A673 (cell line): Measurements from ENCODE around the genes GNA14 and TLE1.

GRCh38 chr9:76456029-76456726, 2.8 kb upstream of the GCNT1 start:
- PRO-cap = no peak

- PRO-cap = no peak
These were observed 72.4 kb downstream of the GCNT1 start for GRCh38 chr9:76531276-76531824.

GRCh38 chr9:76735737-76736096, 170.2 kb downstream of the PRUNE2 start:
- PRO-cap = no peak

DNA sequence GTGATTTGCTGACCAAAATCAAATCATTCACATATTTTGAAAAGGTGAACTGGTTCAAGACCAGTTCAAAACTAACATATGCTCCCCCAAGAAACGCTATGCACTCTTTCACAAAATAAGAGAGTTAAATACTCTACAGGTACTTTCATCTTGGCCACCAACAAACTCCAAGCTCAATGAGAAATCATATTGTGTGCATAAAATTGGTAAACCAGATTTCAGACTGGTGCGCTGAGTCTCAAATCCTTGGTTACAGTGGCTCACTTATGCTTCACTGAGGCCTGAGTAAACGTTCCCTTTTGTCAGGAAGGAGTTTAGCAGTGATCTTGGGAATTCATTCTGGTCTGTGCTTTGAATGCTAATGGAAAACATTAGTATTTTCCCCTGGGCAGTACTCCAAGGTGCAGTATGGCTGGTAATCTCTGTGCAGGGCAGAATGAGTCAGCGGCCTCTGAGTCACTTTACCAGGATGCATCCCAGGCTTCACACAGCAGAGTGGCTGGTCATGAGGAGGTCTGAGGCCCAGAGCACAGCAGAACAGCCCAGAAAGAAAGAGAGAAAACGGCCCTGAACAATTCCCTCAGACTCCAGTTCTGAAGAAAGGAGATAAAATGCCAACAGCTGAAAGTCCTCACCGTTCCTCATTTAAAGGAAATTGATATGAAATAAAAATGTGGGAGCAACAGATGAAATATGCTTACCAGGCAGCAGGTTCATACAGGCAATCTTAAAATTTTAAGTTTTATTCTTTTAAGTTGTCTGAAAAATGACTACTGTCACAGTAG, 87.7 kb downstream of the PRUNE2 start:
- PRO-cap = unidirectional peak, plus-strand start at position 486 of the sequence

- PRO-cap = no peak
These were observed 4.1 kb downstream of the PRUNE2 start for GRCh38 chr9:76901665-76902439.

GRCh38 chr9:76905078-76905608, 771 bp downstream of the PRUNE2 start:
- PRO-cap = no peak

DNA sequence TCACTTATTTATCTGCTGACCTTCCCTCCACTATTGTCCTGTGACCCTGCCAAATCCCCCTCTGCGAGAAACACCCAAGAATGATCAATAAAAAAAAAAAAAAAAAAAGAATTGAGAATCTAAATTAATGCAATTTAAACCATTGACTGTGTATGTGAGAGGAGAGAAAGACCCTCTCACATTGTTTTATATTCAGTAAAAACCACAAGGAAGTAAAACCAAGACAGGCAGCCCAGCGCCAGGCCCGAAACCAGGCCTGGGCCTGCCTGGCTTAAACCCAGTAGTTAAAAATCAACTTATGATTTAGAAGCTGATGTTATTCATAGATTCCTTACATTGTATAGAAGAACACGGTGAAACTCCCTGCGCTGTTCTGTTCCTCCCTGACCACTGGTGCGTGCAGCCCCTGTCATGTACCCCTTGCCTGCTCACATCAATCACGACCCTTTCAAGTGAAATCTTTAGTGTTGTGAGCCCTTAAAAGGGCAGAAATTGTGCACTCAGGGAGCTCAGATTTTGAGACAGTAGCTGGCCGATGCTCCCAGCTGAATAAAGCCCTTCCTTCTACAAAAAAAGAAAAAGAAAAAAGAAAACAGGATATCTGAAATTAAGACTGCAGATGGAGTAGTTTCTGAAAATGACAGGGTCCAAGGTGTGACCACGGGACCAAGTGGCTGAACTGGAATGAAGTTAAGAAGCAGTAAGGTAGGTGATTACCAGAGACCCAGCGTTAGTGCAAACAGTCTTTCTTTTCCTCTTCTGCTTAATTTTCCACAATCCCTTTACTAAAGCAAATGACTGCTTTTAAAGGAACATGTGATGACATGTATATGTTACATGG, 50.5 kb upstream of the PRUNE2 start:
- PRO-cap = no peak

GRCh38 chr9:77211062-77211807, 33.9 kb downstream of the VPS13A start:
- PRO-cap = no peak

DNA sequence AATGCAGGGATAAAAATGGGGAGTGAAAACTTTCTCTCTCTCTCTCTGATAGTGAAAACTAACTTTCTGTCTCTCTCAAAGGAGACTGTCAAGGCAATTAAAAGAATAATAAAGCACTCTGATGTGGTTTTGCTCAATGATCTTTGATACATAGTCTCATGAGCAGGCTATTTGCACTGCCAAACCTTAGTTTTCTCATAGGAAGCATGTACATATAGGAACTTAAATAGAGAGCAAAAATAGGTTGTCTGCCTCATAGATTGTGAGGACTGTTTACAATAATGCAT, 82.1 kb downstream of the VPS13A start:
- PRO-cap = no peak

GRCh38 chr9:77648201-77649157, at the start of gene GNA14:
GNA14 (minus strand) TSS chr9:77648322.
- PRO-cap = no peak

DNA sequence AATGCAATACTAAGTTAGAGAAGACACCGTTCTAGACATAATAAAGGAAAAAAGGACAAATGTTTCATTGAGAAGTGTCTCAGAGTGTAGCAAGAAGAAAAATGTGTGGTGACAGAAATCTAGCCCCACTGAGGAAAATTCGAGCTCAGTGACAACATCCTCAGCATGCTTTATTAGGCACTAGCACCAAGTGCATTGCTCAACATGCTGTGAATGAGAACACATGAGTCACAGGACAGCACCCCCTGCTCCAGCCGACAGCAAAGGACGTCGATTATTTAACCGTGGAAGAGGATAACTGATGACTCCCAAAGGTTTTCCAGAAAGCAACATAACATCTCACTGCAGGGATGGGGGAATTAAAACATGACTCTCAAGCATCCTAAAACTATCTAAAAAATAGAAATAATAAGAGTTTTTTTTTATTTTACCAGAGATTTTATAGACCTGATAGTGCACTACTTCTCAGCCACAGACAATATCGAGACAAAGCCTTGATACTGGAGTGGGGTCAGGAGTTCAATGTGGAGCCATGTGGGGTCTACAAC, 182.6 kb downstream of the GNAQ start:
- PRO-cap = no peak

DNA sequence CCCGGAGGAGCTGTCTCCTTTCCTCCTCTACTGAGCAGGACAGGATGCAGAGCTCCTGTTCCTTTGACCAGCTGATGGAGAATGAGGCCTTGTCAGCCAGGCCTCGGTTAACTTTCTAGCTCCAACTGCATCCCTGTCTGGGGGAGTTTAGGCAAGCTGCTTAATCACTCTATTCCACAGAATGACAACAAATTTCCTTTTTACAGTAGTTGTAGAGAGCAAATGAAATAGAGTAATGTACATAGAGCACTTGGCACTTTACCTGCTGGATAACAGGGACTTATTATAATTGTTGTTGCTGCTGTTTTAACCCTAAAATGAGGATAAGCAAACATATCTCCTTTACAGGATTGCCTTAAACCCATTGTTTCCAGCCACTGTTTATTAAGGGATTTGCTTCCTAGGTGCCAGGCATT, 155.4 kb downstream of the GNAQ start:
- PRO-cap = no peak

GRCh38 chr9:78239346-78239770, 3.5 kb downstream of the CEP78 start:
- PRO-cap = no peak

GRCh38 chr9:79572348-79572950, 684 bp downstream of the TLE4 start:
- PRO-cap = bidirectional peak, plus-strand start at chr9:79572836, minus-strand start at chr9:79572555

GRCh38 chr9:79970682-79970960, 398.9 kb downstream of the TLE4 start:
- PRO-cap = no peak

DNA sequence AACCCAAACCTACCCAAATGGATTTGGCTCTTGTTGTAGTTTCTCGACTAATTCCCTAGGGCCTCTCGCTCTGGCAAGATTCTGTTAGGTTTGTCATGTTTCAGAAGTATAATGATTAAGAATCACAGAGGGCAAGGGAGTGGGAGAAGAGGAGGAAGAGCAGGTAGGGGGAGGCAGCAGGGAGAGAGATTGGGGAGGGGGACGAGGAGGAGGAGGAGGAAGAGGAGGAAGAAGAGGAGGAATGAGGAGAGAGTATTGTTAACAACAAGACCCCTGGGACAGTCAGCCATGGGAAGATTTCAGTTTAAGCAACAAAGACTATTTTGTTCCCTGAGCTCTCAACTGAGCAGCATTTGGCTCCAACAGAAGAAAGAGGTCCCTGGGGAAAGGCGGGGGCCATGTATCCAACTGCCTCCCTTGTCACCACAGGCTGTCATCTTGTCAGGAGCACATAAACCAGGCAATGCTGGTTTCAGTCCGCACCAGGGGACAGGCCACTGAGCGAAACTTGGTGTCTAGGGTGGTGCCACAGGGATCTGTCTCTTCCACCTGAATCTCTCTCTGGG, 316.1 kb downstream of the TLE1 start:
- PRO-cap = no peak

- PRO-cap = no peak
These were observed 91.2 kb downstream of the TLE1 start for GRCh38 chr9:81597947-81598741.

DNA sequence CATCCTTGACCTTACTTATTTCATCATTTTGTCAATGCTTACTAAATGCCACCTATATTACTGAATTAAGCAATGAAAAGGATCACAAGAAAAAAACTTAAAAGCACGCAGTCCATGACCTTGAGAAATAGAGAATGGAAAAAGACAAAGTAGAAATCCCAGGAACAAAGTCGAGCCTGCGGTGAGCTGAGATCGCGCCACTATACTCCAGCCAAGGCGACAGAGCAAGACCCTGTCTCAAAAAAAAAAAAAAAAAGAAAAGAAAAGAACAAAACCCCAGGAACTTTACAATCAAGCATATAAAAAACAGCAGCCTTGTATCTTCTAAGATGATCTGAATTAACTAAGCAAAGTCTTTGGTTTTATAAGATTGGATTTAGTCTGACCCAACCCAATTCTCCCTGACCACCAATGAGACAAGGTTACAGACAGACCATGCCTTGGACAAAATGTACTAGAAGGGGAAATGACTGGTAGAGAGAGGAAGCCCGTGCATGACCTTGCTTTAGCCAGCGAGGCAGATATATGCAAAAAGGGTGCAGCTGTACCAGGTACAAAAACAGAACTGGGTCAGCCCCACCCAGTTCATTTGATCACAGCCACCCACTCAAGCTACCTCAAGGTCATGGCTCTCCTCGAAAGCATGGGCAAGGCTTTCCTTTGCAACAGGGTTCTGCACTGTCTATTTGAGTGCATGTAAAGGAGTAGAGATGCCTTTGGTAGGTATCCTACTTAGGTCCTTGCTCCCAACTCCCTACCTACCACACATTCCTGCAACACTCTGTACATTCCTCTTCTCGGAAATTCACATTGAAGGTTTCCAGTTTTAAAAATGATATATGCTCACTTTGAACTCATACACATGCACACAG, 33.5 kb downstream of the TLE1 start:
- PRO-cap = no peak

DNA sequence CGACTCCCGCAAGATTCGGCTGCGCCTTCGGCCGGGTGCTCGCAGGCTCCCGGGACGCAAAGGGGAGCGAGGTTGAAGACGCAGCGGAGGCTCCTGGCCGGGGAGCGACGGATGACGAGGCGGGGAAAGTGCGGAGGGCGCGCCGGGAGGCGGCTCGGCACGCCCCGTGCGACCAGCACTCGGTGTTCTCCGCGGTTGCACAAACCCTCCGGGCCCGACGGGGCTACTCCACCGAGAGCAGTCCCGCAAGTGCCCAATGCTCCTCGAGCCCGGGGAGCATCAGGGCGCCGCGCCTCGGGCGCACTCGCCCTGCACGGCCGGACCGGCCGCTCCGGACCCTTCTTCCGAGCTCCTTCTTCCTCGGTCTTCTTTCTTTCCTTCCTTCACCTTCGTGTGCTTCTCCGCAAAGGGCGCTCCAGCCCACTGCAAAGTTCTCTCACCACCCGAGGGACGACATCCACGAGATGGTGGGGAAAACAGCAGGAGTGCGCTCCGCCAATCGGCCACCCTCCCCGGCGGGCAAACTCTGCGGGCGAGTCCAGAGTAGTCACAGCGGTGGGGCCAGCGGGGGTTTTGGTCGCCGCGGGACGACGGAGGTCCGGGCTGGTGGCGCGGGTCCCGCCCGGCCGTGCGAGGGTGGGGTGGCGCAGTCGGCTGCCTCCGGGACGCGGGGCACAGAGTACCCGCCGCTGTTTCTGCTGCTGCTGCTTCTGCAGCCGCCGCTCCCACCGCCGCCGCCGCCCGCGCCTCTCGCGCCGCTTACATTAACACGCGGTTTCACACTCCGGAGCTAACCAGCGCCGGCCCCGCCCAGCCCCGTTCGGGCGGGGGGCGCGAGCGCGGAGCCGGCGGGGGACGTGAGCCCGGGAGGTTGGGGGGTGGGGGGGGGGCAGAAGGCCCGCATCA, at the start of gene TLE1:
Gene TLE1 (minus strand): TSS at position 766 of the 906 bp plus-strand sequence.
- PRO-cap = unidirectional peak, minus-strand start at position 766 of the sequence

GRCh38 chr9:81833680-81834035, 94.6 kb upstream of the SPATA31D4 start:
- PRO-cap = no peak